Metastatic Breast Carcinoma in the Brain (tissue), 10 donors: ENCODE data around the genes ITGB3, TBKBP1 and HOXB5.

GRCh38 chr17:46942418-46943200 is 19.6 kb downstream of the GOSR2 start:
- PRO-cap, 10 experiments, result no peak in any of the 10 experiments

DNA sequence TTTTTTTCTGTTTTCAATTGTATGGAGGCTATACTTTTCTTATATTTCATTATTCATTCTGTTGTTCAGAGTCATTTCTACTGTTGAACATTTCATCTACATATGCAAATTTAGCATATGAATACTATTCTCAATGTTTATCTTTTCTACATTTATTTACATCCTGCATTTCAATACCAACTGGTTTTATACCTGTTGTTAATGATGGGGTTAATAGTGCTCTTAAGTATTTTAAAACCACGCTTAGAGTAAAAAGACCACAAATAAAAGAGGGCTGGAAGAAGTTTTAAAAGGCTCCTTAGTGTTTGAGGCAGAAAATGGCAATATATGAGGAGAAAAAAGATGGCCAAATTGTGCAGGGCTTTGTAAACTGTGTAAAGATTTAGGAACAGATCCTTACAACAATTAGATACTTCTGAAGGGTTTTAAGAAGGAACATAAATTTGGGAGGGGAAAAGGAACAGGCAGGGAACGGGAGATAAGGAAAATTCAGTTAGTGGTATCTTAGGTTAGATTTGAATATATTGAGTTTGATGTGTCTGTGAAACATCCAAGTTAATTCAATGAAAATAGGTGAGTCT is 12.8 kb downstream of the CDC27 start:
- PRO-cap, 10 experiments, result no peak in any of the 10 experiments

GRCh38 chr17:47189390-47189794 is 297 bp upstream of the CDC27 start:
- PRO-cap, 10 experiments, result peak in 10 of 10 experiments; most common plus-strand start chr17:47189560 (in 8)

DNA sequence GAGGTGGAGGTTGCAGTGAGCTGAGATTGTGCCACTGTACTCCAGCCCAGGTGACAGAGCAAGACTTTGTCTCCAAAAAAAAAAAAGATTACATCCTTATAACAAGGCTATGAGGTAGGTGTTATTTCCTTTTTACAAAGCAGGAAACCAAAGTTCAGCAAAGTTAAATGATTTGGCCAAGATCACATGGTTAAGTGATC is 8.1 kb downstream of the MYL4 start:
- PRO-cap, 10 experiments, result no peak in any of the 10 experiments

DNA sequence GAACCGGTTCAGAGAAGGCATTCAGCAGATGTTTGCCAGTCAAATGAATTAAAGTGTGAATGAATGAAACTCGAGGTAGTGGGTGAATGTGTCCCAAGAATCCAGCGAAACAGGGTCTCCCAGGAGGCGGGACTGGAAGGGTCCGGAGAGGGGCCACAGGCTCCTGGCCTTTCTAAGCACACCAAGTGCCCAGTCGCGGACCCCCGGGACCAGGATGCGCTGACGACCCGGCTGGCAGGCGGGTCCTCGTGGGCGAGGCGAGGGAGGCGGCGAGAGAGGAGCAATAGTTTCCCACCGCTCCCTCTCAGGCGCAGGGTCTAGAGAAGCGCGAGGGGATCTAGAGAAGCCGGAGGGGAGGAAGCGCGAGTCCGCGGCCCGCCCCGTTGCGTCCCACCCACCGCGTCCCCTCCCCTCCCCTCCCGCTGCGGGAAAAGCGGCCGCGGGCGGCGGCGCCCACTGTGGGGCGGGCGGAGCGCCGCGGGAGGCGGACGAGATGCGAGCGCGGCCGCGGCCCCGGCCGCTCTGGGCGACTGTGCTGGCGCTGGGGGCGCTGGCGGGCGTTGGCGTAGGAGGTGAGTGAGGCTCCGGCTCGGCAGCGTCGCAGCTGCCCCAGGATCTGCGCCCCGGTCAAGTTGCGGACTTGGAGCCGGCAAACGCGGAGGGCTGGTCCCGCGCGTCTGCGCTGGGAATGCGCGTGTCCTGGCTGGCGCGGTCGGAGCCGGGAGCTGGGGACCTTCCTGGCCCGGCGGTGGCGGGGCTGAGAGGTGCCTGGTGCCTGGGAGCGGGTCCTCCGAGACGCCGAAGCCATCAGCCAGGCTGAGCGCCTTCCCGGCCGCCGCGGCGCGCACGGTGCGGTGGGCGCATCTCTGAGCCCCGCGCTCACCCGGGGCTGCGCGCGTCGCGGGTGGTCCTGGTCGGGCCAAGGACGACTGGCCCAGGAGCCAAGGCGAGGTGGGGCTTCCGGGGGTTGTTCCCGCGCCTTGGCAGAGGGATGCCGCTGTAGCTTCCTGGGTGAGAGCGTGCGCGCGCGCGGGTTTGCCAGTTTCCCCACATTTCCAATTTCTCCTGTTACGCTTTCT is at the start of gene ITGB3:
Gene ITGB3, plus strand, starts transcription at position 459 of the 1,079 bp plus-strand sequence.
- PRO-cap, 10 experiments, result peak in 10 of 10 experiments; most common plus-strand start position 459 of the sequence (in 10); most common minus-strand start position 339 of the sequence (in 4)

DNA sequence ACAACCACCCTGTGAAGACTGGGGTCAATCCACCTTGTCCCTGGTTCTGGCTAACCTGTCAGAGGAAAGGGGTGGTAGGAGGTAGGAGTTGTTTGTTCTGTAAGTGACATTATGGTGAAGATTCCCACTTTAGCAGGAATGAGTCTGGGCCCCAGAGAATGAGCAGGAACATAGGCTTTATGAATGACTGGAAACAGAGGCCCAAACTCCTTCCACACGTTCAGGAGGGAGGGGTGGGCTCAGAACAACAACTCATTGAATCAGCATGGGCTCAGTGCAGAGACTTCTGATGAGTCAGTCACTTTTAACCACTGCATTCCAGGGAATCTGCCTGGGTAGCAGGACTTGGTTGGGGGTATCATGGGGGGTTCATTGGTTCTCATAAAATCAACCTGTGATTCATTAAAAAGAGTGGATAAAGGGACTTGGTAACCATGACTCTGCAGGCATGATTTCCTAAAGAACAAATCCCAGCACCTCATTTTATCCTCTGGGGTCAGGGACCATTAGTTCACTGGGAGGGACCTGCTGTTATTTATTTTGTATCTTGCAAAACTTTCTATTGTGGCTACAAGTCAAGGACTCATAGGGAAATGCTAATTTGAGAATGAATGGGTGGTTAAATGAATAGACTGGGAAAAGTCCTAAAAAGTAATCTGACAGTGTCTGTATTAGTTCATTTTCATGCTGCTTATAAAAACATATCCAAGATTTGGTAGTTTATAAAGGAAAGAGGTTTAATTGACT is 13.7 kb downstream of the ITGB3 start:
- PRO-cap, 10 experiments, result no peak in any of the 10 experiments

DNA sequence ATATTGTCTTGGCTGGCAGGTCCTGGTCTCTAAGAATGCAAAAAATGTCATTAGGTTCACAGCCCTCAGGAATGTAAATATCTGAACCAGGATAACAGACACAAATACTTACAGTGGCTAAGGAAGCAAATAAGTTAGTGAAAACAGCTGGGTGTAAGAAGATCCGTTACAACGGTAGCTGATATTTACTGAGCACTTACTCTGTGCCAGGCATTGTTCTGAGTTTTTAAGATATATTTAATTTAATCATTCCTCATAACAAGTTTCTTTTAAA is 18.1 kb upstream of the EFCAB13 start:
- PRO-cap, 10 experiments, result no peak in any of the 10 experiments

DNA sequence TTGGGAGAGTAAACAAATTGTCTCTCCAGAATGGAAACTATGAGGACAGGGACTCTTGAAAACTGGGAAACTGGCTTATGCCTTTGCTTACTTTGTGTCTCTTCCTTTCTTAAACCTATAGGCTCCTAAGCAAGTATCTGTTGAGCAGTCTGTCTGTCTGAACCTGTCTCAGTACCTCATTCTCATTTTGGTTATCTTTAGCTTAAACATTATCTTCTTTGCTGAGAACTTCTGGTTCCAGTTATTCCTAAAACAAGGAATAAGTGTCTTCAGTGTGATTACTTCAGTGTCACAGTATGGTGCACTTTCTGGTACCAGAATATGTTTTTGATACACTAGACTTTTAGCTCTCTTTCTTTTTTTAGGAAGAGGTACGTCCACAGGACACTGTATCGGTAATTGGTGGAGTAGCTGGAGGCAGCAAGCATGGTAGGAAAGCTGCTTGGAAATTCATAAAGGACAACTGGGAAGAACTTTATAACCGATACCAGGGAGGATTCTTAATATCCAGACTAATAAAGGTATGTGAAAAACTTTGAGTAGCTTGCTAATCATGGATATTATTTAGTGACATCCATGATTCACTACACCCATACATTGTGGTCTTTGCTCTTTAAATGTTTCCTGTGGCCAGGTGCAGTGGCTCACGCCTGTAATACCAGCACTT is 30.9 kb upstream of the KPNB1 start:
- PRO-cap, 10 experiments, result no peak in any of the 10 experiments

DNA sequence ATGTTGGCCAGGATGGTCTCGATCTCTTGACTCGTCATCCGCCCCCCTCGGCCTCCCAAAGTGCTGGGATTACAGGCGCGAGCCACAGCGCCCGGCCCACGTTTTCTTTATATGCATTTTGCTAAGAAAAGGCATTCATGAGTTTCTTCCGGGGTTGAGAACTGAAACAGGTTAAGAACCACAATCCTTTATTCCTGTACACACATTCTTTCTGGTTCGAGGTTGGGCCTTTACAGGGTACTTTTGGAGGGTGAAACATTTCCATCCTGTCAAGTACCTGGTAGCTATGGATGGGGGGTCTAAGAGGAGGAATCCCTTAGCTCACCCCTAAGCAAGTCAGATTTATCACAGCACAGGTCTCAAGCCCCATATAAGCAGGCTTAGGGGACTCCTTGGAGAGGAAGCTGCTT is 1.1 kb upstream of the KPNB1 start:
- PRO-cap, 10 experiments, result no peak in any of the 10 experiments

GRCh38 chr17:47683026-47683212 is 11.0 kb upstream of the TBKBP1 start:
- PRO-cap, 10 experiments, result no peak in any of the 10 experiments

- PRO-cap, 10 experiments, result peak in 10 of 10 experiments; most common plus-strand start chr17:47694064 (in 9); most common minus-strand start chr17:47693942 (in 1)
Observed at GRCh38 chr17:47693359-47694358, at the start of gene TBKBP1. TSS of gene TBKBP1 (plus strand) at chr17:47694161.

GRCh38 chr17:47701526-47702026 is 7.6 kb downstream of the TBKBP1 start:
- PRO-cap, 10 experiments, result no peak in any of the 10 experiments

- PRO-cap, 10 experiments, result no peak in any of the 10 experiments
Observed at GRCh38 chr17:47855402-47856126, 4.6 kb upstream of the SP6 start.

DNA sequence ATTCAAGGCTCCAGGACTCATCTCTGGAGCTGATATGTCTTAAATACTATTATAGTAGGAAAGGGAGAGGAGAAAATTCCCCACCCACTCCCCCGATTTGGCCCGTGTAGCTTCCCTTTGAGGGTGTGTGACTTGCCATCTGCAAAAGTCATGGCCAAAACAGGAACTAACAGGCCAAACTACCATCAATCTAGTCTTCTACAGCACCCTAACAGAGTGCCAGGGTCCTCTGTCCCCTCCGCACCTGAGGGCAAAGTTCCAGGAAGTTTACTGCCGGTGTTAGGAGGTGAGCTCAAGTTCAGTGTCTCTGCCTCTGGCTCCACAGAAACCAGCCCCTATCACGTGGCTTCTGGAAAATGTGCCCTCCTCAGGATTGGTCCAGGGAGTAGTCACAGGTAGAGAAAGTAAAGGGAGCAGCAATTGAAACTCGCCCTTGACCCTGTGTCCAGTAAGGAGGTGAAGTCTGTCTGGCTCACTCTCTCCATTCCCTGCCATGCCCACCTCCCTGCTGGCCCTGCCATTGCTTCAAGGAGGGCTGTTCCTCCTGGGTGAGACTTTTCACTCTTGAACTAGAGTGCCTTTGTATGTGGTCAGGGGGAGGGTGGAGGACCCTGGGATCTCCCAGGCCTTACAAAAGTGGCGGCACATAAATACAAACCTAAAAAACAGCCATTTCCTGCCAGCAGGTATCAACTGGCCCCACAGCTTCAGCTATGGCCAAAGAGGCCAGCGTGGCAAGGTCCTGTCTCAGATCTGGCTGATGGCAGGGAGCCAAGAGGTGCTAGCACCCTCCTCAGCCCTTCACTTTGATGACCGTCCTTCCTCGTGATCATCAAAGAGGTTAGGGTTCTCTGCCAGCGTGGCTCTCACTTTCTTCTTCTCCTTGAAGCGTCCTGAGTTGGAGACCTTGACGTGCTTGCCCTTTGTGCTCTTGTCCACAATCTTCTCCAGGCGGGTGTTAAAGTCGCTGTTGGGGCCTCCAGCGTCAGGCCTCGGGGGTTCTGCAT is 5.3 kb downstream of the PRR15L start:
- PRO-cap, 10 experiments, result peak in 4 of 10 experiments; most common plus-strand start position 436 of the sequence (in 3); most common minus-strand start position 323 of the sequence (in 2)

DNA sequence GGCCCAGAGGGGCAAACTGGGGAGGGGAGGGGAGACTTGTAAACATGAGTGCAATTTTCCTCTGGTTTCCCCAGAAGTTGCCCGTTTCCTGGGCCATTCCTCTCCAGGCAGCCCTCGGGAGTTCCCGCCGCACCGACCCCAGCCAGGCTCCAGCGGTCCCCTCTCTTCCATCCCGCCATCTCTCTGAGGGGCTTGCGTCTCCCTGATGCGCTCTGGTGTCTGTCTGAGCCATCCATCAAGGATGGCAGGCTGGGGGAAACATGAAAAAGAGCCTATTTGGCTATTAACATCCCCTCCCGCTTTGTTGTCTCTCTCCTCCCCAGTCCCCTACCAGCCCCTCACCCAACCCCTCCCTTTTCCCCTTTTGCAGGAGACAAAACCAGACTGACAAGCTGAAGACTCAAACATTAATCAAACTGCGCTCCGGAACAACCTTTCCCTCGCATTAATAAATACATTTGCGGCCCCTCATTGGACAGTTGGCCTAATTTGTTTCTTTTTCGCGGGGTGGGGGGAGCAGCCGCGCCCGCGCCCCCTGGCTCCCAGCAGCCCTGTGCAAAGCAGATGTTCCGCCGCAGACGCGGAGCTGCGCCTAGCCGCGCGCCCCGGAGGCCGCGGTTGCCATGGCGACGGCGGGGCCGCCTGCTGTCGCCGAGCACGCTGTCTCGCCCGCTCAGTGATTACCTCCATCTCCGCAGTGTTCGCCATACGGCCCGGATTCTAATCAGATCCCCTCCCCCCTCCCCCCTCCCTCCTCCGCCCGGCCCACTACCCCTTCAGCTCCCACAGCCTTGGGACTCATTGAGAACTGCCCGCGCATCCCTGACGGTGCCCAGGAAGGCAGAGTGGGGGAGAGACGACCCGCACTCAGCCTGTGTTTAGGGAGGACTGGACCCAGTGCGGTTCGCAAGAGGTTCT is 25.6 kb downstream of the COPZ2 start:
- PRO-cap, 10 experiments, result peak in 2 of 10 experiments; most common plus-strand start position 689 of the sequence (in 1); most common minus-strand start position 553 of the sequence (in 1)

GRCh38 chr17:48048449-48049497 is 614 bp downstream of the NFE2L1 start:
- PRO-cap, 10 experiments, result peak in 10 of 10 experiments; most common plus-strand start chr17:48048784 (in 6); most common minus-strand start chr17:48049120 (in 9)

GRCh38 chr17:48112979-48113658 is 5.6 kb downstream of the SNX11 start:
- PRO-cap, 10 experiments, result peak in 2 of 10 experiments; most common minus-strand start chr17:48113426 (in 2)

DNA sequence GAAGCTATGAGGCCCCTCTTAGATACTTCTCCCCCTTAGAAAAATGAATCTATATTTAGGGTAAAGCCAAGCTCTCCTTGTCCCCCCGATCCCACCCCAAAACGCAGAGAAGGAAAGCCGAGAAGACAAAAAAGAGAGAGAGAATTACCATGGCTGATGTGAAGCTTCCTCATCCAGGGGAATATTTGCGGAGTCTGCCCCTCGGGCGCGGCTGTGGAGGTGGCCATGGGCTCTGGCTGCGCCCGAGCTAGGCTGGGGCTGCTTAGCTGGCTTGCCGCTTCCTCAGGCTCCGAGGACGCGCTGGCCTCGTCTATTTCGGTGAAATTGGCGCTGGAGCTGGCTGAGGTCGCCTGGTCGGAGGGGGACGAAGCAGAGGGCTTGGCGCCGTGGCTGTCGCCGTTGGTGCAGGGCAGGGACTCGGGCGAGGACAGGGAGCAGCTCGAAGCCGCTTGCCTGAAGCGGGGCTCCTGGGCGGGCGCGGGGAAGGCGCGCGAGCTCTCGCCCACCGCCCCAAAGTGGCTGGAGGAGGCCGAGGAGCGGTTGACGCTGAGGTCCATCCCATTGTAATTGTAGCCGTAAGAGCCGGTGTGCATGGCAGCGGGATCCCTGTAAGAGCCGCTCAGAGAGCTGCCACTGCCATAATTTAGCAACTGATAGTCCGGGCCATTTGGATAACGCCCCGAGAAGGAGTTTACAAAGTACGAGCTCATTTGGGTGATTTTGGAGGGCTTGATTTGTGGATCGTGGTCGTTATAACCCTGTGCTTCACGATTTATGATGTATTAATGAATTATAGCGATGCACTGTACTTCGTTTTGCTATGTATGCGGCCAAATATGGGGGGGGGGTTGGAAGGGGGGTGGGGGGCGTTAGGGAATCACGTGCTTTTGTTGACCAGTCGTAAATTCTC is at the start of gene HOXB5:
Gene HOXB5, minus strand, starts transcription at position 807 of the 910 bp plus-strand sequence.
- PRO-cap, 10 experiments, result no peak in any of the 10 experiments

DNA sequence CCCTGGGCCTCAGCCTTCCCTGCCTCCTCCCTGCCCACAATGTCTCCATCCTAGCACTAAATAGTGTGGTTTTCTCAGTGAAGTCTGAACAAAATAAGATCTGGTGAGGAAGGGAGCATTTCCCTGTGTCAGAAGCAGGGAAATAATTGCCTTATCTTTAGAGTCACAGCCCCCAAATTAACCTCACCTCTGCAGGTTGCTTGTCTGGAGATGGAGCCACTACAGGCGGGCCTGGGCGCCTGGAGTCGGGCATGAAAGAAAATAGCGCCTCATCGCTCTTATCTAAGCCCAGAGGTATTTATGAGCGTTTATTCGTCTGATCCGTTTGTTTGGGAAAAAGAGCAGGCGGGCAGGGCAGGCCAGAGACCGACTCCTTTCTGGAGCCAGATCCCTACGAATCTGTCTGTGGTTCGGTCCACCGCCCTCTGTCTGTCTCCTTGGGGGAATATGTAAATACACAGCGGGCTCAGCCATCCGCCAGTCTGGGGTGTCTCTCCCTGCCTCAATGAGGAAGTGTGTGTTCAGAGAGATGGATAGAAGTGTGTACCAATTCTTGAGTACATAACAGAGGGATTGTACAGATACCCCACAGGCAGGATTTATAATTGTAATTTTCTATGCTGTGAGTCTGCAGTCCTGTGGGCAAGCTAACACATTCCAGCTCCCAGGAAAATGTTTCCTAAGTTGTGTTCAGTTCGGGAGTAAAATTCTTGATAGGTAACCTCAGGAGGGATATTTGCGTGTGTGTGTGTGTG is 4.4 kb downstream of the HOXB6 start:
- PRO-cap, 10 experiments, result no peak in any of the 10 experiments

- PRO-cap, 10 experiments, result peak in 4 of 10 experiments; most common plus-strand start chr17:48604013 (in 2); most common minus-strand start chr17:48604009 (in 2)
Observed at GRCh38 chr17:48603936-48604177, 929 bp downstream of the HOXB6 start.